ENCODE measurements around a stretch of chr20.

- PRO-cap, 3 experiments: no peak in any of the 3 experiments
- RAMPAGE, long total RNA: no peak
Measured at GRCh38 chr20:1493570-1493980, 2.4 kb upstream of the SIRPB2 start.

DNA sequence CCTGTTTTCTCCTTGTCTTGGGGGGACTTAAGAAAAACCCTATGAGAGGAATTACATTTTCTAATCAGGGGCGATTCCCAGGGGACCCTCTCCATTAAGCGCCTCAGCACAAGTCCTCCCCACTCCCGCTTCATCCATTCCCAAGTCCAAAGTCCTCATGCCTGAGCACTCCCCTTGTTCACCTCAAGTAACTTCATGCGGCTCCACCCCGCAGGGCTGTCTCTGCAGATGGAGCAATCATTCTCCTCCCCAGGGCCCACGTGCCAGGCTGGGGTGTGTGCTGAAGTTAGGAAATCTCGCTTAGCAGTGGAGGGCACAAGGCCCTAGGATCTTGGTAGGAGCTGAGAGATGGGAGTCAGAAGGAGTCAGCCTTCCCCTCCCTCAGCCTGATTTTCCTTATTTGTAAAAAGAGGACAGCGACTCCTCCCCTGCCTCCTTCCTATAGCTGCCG is 3.5 kb downstream of the TGM3 start:
- PRO-cap, 3 experiments: no peak in any of the 3 experiments
- RAMPAGE, long total RNA: no peak

GRCh38 chr20:2467303-2468048 is 3.1 kb downstream of the SNRPB start:
- PRO-cap, 3 experiments: no peak in any of the 3 experiments
- RAMPAGE, long total RNA: no peak

DNA sequence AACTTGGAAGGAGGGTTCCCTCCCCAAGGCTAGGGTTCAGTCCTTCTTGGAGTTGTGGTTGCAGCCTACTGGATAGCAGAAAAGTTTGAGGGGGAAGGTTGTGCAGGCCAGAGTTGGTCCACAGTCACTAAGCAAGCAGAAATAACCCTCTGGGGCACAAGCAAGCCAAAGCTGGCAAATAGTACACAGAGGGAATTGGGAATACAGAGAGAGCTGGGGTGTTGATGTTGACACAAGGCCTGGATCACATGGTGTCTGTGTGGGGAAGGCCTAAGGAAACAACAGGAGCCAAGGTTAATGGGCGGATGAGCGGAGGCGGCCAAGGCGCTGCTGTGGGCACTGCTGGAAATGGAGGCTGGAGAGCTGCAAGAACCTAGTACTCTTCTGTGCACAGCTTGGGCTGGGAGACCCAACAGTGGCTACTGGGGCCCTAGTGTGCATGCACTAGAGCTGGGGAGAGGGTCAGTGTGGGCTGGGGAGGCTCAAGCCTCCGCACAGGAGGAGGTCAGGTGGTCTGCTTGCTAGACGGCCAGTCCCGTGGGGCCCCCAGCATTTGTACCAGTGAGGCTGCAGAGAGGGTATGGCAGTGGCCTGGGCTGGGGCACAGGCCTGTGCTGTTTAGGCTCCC is 5.5 kb upstream of the SNRPB start:
- PRO-cap, 3 experiments: no peak in any of the 3 experiments
- RAMPAGE, long total RNA: no peak

DNA sequence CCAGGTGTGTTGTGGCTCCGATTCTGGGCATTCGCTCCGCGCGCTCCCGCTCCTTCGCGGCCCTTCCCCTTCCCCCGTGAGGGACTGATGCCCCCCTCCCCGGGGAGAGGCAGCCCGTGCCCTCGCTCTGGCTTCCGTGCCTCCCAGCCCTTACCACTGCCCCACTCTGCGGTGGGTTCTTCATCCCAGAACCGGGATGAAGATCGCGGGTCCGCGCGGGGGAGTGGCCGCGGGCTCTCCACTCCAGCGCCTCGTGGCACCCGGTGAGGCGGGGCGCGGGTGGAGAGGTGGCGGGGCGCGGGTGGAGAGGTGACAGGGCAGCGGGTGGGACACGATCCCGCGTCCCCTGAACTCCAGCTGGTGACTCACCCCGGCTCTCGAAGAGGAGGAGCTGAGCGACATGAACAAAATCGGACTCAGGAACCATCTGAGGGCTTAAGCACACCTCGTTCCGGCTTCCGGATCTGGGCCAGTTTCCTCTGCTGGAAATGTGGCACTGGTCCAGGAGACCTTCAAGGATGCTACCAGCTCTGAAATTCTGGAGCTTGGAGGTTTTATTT is 22.5 kb downstream of the TMC2 start:
- PRO-cap, 3 experiments: peak in 2 of 3 experiments; most common plus-strand start position 284 of the sequence (in 1); most common minus-strand start position 168 of the sequence (in 1)
- RAMPAGE, long total RNA: no peak

GRCh38 chr20:2656903-2657399 is 4.5 kb downstream of the NOP56 start:
- PRO-cap, 3 experiments: peak in 1 of 3 experiments; most common plus-strand start chr20:2656939 (in 1)
- RAMPAGE, long total RNA: no peak

DNA sequence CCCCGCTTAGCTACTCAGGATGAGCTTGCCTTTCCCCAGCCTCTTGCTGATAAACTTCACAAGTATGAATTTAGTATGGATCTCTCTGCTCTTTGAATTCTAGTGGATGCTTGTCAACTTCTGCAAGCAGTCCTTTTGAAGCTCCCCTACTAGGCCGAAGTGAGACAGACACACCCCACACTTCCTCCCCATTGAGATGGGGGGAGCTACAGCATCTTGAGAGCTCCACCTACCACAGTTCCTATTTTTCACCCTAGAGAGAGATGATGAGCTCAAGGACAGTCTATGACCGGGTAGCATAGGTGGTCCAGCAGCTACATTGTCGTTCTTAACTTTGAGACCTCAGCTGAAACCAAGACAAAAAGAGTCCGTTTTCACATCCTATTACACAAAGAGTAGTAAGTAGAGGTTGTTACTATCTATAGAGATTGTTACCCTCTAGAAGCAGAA is 36.8 kb downstream of the EBF4 start:
- PRO-cap, 3 experiments: no peak in any of the 3 experiments
- RAMPAGE, long total RNA: no peak

DNA sequence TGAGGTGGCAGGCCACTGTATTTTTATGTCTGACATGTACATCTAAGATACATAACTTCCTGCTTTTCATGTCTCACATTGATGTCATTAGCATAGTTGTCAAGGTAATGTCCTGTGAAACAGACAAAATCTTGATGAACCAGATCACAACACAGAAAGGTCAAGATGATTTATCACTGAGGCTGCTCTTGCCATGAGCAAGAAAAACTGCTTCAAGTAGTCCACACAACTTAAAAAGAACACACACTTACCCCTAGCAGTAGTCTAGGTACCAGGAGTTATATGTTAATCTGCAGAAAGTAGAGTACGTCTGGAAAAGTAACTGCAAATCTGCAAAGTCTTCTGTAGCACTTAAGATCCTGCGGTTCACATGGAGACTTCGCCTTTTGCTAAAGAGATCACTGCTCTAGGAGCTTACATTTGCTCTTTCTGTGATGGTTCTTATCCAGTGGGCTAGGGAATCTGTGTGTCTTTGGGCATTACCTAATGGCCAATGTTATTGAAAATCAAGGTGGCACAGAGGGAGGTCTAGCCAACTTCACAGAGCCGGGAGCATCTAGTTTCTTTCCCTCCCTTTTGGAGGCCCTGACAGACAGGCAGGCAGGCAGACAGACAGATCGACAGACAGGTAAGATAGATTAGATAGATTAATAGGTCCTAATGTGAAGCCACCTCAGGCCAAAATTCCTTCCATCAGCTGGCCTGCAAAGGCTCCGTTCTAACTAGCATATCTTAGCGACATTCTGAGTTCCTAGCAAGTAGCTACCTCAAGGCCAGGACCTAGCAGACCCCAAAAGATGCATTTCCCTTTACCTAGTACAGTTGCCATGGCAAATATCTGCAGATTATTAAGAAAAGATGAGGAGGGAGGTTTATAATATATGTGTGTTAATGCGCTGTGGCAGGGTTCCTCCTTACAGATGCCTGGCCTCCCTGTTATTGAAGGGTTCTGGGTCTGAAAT is 49.8 kb upstream of the GNRH2 start:
- PRO-cap, 3 experiments: no peak in any of the 3 experiments
- RAMPAGE, long total RNA: no peak

DNA sequence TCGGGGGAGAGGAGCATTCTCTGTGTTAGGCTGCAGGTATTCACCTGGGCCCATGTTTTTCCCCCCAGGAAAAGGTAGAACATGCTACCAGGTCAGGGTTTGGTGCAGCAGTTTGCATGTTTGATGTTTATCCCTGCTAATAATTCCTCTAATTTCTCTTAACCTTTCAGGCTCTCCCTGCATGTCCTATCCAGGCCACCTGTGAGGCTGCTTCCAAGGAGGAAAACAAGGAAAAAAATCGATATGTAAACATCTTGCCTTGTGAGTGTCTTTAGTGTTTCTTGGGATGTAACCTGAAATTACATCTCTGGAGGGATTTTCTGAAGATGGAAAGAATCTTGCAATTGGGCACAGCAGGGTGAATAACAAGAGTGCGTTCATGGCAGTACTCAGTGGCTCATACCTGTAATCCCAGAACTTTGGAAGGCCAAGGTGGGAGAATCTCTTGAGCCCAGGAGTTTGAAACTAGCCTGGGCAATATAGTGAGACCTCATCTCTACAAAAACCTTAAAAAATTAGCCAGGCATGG is 38.5 kb upstream of the GNRH2 start:
- PRO-cap, 3 experiments: no peak in any of the 3 experiments
- RAMPAGE, long total RNA: no peak

DNA sequence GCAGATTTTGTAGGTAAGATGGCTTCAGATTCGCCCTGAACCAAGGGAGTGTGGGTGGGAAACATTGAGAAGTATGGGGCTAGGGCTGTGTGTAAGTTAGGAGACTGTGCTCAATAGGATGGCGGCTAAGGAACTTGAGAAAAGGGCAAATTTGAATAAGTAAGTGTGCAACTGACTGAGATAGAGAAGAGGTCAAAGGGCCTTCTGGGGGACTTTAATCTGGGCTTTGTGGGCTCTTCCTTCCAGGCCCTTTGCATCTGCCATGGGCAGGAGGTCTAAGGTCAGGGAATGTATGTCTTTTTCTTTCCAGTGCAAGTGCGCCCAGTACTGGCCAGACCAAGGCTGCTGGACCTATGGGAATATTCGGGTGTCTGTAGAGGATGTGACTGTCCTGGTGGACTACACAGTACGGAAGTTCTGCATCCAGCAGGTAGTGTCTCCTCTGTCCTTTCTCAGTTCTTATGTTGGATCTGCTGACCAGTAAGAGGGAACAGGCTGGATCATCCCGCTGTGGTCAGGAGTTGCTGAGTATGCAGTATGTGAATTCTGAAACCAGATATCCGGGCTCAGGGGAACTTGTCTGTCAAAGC is 22.3 kb upstream of the GNRH2 start:
- PRO-cap, 3 experiments: no peak in any of the 3 experiments
- RAMPAGE, long total RNA: no peak

DNA sequence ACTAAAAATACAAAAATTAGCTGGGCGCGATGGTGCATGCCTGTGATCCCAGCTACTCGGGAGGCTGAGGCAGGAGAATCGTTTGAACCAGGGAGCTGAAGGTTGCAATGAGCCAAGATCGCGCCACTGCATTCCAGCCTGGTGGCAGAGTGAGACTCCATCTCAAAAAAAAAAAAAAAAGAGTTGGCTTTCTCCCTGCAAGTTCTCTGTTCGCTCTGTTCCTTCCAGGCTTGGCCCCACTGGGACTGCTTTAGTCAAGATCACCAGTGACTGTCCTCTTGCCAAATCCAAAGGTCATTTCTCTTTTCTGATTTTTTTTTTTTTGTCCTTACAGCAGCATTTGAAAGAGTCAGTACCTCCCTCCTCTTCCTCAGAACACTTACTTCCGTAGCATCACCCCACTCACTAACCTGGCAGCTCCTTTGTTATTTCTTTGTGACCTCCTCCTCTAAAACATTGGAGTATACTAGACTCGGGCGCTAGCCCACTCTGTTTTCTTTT is 10.8 kb upstream of the GNRH2 start:
- PRO-cap, 3 experiments: no peak in any of the 3 experiments
- RAMPAGE, long total RNA: no peak

DNA sequence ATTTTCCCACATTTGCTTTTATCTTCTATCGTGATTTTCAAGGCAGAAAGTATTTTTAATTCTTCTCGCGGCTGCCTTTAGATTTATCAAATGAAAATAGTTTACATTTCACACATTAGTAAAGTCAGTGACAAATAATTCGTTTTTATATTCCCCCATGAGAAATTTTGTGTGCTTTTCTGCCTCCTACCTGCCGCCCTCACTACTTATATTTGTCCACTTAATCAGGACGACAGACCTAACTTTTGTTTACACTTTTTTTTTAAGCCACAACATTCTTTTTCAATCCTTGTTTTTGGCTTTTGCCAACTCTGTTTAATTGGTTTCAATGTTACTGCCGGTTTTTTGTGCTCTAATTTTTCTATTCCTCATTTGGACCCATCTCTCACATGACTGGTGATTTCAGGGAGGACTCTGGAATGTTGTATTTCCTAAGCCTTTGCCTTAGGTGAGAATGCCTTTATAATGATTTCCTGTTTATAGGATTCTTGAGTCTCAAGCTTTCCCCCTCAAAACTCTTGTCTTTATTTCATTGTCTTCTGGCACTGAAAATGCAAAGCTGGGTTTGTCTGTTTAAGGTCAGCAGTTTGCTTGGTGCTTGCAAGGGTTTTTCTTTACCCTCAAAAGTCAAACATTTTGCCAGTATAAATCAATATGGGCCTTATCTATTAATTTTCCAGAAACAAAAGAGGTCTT is 1.4 kb upstream of the LZTS3 start:
- PRO-cap, 3 experiments: no peak in any of the 3 experiments
- RAMPAGE, long total RNA: no peak

DNA sequence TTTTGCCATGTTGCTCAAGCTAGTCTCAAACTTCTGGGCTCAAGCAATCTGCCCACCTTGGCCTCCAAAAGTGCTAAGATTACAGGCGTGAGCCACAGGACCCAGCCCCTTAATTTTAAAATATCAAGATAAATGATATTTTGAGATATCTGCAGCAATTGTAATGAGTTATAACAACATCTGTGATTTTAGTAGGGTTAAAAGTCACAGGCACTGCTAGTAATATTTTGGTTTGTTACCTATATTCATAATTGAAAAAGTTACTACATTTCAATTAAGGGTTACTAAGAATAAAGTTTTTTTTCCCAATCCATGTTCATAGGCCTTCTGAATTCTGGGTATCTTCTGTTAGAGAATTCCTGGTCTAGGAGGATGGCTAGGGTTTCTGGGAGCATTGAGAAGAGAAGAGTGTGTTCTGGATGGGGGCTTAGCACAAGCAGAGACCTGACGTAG is 3.2 kb downstream of the ITPA start:
- PRO-cap, 3 experiments: no peak in any of the 3 experiments
- RAMPAGE, long total RNA: no peak

DNA sequence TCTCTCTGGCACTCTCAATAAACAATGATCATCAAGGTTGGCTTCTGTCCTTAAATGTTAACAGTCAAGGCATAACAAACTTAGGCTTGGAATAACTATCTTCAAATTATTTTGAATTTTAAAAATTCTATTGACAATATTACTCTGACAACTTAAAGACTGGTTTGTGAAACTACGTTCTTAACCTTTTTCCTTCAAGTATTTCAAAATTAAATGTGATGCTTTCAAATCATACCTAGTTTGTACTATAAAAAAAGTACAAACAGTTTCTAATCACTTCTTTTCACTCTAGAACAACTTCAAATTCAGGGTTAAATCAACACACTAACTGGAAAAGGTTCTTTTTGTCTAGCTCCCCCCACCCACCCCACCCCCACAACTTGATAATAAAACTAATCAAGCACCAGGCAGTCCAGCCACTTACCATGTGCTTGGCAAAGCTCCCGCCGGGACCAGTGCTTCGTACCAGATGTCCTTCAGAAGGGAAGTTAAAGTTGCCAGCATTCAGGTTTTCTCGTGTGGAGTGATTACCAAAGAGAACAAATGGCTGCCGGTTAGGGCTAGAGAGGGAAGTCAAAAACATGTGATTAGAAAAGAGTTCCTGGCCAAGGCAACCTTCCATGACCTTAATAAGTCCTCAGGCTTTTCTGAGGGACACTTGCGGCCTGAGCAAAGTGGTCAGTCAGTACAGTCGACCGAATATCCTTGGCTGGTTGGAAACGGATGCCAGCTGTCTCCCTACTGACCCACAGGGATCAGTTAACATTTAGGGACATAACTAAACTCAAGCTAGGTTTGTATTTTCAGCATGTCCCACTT is 67.2 kb downstream of the DNAAF9 start:
- PRO-cap, 3 experiments: no peak in any of the 3 experiments
- RAMPAGE, long total RNA: no peak

- PRO-cap, 3 experiments: no peak in any of the 3 experiments
- RAMPAGE, long total RNA: no peak
Measured at GRCh38 chr20:3430369-3430816, 22.9 kb upstream of the DNAAF9 start.

GRCh38 chr20:3545468-3545836 is 74.6 kb downstream of the ATRN start:
- PRO-cap, 3 experiments: no peak in any of the 3 experiments
- RAMPAGE, long total RNA: no peak

GRCh38 chr20:3679120-3679407 is 2.7 kb downstream of the ADAM33 start:
- PRO-cap, 3 experiments: no peak in any of the 3 experiments
- RAMPAGE, long total RNA: no peak

GRCh38 chr20:3711155-3711945 is 1.1 kb downstream of the SIGLEC1 start:
- PRO-cap, 3 experiments: no peak in any of the 3 experiments
- RAMPAGE, long total RNA: no peak

DNA sequence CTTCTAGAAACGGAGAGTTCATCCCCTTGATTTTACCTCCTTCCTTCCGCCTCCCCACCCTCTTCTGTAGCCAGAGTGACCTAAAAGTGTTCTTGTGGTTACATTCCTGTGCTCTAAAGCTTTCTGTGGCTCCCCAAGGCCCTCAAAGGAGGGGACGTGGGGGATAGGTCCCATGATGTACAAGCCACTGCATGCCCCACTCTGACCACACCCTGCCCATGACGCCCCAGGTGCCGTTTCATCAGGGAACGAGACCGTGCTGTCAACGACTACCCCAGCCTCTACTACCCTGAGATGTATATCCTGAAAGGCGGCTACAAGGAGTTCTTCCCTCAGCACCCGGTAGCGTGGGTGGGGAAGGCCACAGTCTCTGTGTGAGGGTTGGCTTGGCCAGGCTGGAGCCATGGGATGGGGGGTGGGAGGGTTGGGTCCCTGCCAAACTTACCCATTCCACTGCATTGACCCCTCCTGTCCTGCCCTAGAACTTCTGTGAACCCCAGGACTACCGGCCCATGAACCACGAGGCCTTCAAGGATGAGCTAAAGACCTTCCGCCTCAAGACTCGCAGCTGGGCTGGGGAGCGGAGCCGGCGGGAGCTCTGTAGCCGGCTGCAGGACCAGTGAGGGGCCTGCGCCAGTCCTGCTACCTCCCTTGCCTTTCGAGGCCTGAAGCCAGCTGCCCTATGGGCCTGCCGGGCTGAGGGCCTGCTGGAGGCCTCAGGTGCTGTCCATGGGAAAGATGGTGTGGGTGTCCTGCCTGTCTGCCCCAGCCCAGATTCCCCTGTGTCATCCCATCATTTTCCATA is 8.4 kb downstream of the CDC25B start:
- PRO-cap, 3 experiments: no peak in any of the 3 experiments
- RAMPAGE, long total RNA: no peak

- PRO-cap, 3 experiments: no peak in any of the 3 experiments
- RAMPAGE, long total RNA: no peak
Measured at GRCh38 chr20:3815920-3816198, 4.5 kb upstream of the AP5S1 start.